ENCODE results near the genes TMEM33, BEND4 and ATP8A1.

DNA sequence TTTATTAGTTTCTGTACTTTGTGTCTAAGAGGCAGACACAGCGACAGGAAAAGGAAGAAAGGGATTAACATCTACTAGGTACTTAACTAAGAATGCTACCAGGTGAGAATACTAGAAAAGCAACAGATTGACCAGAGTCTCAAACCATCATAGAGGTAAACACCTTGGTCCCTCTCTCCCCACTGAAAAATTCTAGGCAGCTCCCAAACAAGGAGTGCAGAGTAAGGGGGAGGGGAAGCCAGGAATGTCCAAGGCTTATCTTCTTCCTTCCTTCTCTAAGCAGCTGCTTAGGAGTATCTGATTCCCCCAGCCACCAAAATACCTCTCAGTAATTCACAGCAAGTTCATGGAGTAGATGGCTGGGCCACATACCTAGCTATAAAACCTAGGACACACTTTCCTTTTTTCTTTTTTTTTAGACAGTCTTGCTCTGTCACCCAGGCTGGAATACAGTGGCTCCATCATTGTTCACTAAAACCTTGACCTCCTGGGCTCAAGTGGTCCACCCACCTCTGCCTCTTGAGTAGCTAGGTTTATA is 80.7 kb downstream of the APBB2 start:
- PRO-cap, 6 experiments = no peak in any of the 6 experiments
- RAMPAGE, long total RNA, 2 experiments = no peak in any of the 2 experiments
- RRBS = no CpG with 5 or more reads among the region's 1 CpG

DNA sequence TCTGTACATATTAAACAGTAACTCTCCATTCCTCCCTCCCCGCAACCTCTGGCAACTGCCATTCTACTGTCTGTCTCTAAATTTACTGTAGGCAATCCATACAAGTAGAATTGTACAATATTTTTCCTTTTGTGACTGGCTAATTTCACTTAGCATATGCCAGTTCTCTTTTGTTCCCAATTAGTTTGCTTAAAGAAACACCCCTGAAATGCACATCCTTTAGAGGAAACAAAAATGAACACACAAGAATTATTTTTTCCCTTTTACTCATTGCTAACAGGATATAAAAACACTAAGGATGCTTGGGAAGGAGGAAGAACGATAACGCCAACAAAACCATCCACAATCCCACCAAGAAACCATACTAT is 12.2 kb downstream of the APBB2 start:
- PRO-cap, 6 experiments = no peak in any of the 6 experiments
- RAMPAGE, long total RNA, 2 experiments = no peak in any of the 2 experiments
- RRBS = no CpG with 5 or more reads among the region's 3 CpGs

DNA sequence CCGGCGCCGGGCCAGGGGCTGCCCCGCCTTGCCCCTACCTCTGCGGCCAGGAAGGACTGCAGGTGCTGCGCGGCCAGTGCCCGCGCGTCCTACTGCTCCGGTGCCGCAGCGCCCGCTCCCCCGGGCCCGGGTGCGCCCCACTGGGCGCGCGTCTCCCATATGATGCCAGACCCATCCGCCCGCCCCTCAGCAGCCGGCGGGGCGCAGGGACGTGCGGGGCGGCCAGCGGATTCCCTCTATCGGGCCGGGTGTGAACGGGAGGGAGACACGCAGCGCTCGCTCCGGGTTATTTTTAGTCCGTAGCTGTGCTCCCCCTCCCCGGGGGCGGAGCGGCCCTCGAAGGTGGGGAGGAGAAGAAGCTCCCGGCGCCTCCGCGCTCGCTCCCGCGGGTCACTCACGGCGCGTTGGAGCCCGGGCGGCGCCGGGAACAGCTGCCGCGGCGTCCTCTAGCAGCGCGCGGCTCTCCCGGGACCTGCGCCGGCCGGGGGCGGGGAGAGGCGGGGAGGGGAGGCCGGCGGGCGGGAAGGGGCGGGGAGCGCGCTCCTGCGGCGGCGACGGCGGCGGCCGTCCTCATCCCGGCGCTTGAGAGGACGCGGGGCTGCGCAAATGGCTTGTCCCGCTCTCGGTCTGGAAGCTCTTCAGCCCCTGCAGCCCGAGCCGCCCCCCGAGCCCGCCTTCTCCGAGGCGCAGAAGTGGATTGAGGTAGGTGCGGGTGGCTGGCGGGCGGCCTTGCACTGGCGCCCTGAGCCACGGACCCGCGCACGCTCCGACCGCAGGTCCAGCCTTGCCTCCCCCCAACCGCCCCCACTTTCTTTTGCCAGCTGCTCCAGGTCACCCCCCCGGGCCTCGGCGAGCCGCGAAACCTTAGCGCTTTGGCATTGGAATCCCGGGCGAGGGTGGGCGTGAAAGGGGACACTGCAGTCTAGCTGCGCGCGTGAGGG is 103.8 kb downstream of the UCHL1 start:
- PRO-cap, 6 experiments = peak in 6 of 6 experiments; most common plus-strand start position 573 of the sequence (in 6); most common minus-strand start position 448 of the sequence (in 4)
- RAMPAGE, long total RNA, 2 experiments = start-site peak on the plus strand in 2 of 2 experiments, centred at positions 548 to 559 of the sequence, 583 to 3,620 reads per replicate
- RRBS = 2% methylated on average over 73 of the region's 116 CpGs

- PRO-cap, 6 experiments = peak in 2 of 6 experiments; most common plus-strand start chr4:41427557 (in 1); most common minus-strand start chr4:41427538 (in 2)
- RAMPAGE, long total RNA, 2 experiments = no peak in any of the 2 experiments
- RRBS = no CpG with 5 or more reads among the region's 7 CpGs
These were observed 110.5 kb upstream of the LIMCH1 start for GRCh38 chr4:41427278-41428075.

GRCh38 chr4:41435617-41436030 is 102.3 kb upstream of the LIMCH1 start:
- PRO-cap, 6 experiments = no peak in any of the 6 experiments
- RAMPAGE, long total RNA, 2 experiments = no peak in any of the 2 experiments
- RRBS = no CpG with 5 or more reads among the region's 2 CpGs

GRCh38 chr4:41882398-41882867 is 52.8 kb upstream of the TMEM33 start:
- PRO-cap, 6 experiments = no peak in any of the 6 experiments
- RAMPAGE, long total RNA, 2 experiments = no peak in any of the 2 experiments
- RRBS = 5% methylated on average over 12 of the region's 25 CpGs

DNA sequence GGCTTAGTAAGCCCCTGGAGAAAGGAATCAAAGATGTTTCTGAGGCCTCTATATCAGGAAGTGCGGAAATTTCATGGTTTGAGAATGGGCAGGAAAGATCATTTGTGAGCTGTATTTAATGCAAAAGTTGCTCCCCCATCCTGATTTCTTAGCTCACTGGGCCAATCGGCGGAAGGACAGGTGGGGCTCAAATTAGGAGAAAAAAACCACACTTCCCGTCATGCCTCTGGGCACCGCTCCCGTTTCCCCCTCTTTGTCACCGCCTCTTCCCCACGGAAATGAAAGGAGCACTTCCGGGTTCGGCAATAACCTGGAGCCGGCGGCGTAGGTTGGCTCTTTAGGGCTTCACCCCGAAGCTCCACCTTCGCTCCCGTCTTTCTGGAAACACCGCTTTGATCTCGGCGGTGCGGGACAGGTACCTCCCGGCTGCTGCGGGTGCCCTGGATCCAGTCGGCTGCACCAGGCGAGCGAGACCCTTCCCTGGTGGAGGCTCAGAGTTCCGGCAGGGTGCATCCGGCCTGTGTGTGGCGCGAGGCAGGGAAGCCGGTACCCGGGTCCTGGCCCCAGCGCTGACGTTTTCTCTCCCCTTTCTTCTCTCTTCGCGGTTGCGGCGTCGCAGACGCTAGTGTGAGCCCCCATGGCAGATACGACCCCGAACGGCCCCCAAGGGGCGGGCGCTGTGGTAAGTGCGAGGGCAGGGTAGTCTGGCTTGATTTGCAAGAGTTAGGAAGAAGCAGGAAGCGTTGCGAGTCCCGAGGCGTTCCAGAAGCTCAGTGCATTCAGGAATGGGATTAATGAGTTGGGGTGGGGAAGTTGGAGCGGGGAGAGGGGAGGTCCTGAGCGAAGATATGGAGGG is at the start of gene TMEM33:
TSS of gene TMEM33 (plus strand) at position 582 of the 856 bp plus-strand sequence.
- PRO-cap, 6 experiments = peak in 6 of 6 experiments; most common plus-strand start position 290 of the sequence (in 4); most common minus-strand start position 147 of the sequence (in 1)
- RAMPAGE, long total RNA, 2 experiments = start-site peak on the plus strand in 1 of 2 experiments, centred at position 313 of the sequence, 274 reads per replicate
- RRBS = 1% methylated on average over 12 of the region's 51 CpGs

DNA sequence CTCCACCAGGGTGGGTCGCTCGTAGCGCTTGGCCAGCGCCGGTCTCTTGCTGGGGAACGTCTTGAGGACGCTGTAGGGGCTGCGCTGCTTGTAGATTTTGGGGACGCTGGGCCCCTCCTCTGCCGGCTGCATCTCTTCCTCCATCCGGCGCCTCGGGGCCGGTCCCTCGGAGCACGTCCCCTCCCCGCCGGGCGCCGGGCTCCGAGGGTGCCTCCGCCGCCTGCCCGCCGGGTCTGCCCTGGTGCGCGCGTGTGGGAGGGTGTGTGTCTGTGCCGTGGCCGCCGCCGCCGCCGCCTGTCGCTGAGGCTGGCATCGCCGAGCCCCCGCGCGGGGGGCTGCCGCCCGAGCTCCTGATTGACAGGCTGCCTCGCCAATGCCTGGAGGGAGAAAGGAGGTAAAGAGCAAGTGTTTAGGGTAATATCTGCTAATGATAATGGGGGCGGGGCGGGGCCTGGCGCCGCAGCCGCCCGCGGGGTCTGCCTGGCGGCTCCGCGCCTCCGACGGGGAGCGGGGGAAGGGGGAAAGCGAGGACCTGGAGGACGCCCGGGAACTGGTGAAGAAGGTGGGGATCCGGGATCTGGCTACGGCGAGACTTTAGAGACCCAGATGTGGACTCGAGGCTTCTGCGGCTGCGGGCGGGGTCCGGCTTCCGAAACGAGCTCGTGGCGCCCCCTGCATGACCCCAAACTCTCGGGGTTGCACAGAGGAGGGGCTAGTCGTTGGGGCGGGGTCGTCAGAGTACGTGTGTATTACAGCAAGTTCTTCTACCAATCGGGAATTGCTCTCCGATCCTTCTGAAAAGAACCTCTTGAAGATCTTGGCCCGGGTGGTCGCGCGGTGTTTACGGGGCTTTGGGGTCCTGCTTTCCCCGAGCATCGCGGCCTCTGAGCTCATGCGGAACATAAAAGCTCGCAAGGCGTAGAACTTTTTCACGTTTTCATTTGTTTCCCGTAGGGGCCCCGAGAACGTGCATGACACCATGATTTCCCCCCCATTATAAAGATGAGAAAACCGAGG is at the start of gene BEND4:
TSS of gene BEND4 (minus strand) at position 656 of the 1,017 bp plus-strand sequence.
- PRO-cap, 6 experiments = no peak in any of the 6 experiments
- RAMPAGE, long total RNA, 2 experiments = no peak in any of the 2 experiments
- RRBS = 2% methylated on average over 16 of the region's 94 CpGs

- PRO-cap, 6 experiments = peak in 6 of 6 experiments; most common plus-strand start chr4:42657527 (in 6); most common minus-strand start chr4:42657093 (in 6)
- RAMPAGE, long total RNA, 2 experiments = no peak in any of the 2 experiments
- RRBS = under 1% methylated on average over 24 of the region's 100 CpGs
These were observed at the start of gene ATP8A1 for GRCh38 chr4:42656758-42658029. Gene ATP8A1 (minus strand): TSS chr4:42657105.

DNA sequence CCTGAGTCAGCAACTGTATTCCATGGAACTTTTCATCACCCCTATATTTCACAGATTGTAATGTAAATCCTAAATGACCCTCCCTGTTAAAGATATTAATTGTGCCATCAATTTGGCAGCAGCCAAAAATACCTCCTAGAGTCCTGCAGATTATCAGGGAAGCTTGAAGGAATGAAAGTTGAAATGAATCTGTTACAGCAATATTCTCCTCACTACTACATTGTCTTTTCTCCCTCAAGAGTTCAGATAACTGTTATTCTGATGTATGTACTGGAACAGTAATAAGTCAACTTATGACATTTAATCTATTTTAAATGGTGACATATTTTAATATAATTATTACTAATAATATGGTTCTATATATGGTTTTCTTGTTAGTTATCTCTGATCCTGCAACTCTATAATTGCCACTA is 16.7 kb downstream of the GABRA2 start:
- PRO-cap, 6 experiments = no peak in any of the 6 experiments
- RAMPAGE, long total RNA, 2 experiments = no peak in any of the 2 experiments

GRCh38 chr4:47704521-47704790 is 133.4 kb downstream of the CORIN start:
- PRO-cap, 6 experiments = peak in 1 of 6 experiments; most common minus-strand start chr4:47704667 (in 1)
- RAMPAGE, long total RNA, 2 experiments = no peak in any of the 2 experiments
- RRBS = no CpG with 5 or more reads among the region's 5 CpGs

DNA sequence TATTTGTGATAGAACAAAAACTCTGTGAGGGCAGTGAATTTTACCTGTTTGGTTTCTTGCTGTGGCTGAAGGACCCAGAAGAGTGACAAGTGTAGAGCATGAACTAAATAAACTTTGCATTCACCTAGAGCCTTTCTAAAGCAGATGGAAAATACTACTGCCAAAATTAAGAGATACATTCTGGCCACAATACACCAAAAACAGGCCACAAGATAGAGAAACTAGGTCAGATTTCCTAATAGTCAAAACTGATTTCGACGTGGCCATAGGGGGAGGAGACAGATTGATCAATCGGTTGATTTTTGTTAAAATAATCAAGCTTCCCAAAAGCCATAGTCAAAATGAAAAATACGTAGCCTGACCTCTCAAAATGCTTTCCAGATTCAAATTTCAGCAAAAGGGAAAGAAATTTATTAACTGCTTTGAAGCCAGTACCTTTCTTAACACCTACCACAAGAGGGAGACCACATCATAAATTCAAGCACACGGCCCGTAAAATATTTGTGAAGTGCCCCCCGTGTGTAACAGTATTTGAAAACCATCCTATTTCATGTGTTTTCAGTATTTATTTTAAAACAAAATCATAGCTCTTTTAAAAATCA is 132.4 kb downstream of the CORIN start:
- PRO-cap, 6 experiments = no peak in any of the 6 experiments
- RAMPAGE, long total RNA, 2 experiments = no peak in any of the 2 experiments
- RRBS = no CpG with 5 or more reads among the region's 7 CpGs

- PRO-cap, 6 experiments = no peak in any of the 6 experiments
- RAMPAGE, long total RNA, 2 experiments = no peak in any of the 2 experiments
- RRBS = no CpG with 5 or more reads among the region's 4 CpGs
These were observed 1.2 kb upstream of the CORIN start for GRCh38 chr4:47839059-47839457.

DNA sequence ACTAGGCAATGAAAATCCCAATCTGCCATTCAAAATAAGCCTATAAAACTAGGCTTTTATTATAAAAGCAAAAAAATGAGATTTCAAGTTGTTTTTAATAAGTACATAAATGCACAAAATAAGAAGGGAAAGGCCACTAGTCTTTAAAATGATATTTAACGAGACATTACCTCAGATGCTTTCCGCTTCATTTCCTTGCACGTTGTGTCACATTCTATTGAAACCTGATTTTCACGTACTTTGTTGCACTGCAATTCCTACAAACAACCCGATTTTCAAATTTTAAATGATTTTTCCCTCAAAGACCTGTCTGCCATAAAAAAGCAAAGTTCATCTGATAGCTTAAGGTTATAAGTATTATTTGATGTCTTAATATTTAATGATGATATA is 13.8 kb upstream of the CORIN start:
- PRO-cap, 6 experiments = no peak in any of the 6 experiments
- RAMPAGE, long total RNA, 2 experiments = no peak in any of the 2 experiments
- RRBS = no CpG with 5 or more reads among the region's 5 CpGs

- PRO-cap, 6 experiments = no peak in any of the 6 experiments
- RAMPAGE, long total RNA, 2 experiments = no peak in any of the 2 experiments
- RRBS = no CpG with 5 or more reads among the region's 2 CpGs
These were observed 31.4 kb downstream of the NIPAL1 start for GRCh38 chr4:48047815-48048488.

DNA sequence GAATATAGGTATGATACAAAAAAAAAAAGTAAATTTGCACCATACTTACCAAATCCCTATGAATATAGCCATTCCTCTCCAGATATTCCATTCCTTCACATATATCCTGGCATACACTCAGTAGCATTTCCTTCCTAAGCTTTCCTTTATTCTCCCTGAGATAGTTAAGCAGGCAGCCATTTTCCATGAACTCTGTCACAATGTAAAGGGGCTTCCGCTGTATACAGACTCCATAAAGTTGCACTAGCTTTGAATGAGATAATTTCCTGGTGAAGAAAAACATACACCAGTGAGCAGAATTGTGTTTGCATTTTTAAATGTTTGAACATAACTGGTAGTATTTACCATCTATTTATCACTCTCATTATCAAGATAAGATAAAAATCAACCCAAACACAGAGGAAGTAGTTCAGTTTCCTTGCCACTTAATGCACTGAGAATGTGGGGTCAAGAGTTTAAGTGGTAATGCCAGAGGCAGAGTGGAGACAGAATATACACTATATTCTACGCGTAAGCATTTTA is 54.1 kb downstream of the TXK start:
- PRO-cap, 6 experiments = no peak in any of the 6 experiments
- RAMPAGE, long total RNA, 2 experiments = no peak in any of the 2 experiments
- RRBS = no CpG with 5 or more reads among the region's 3 CpGs

- PRO-cap, 6 experiments = no peak in any of the 6 experiments
- RAMPAGE, long total RNA, 2 experiments = no peak in any of the 2 experiments
- RRBS = no CpG with 5 or more reads among the region's 3 CpGs
These were observed 59.5 kb upstream of the TXK start for GRCh38 chr4:48193473-48194008.

DNA sequence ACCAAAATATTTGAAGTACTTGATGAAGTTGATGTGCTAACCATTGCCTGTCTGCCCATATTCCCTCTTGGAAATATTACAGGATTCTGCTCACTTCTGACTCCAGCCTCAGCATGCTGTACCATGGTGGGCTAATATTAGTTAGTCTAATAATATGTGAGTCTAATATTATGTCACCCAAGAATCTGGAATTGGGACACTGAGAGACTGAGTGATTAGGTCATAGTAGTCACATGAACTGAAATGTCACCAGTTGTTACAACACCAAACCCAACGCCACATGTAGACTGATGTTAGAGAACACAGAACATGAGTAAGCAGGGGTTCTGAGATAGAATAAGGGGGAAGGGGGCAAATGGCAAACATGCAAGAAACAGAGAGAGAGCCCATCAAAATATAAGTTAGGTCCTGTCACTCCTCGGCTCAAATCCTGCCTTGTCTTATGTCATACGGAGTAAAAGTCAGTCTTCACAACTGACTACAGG is 9.7 kb upstream of the SLAIN2 start:
- PRO-cap, 6 experiments = no peak in any of the 6 experiments
- RAMPAGE, long total RNA, 2 experiments = no peak in any of the 2 experiments
- RRBS = no CpG with 5 or more reads among the region's 3 CpGs

GRCh38 chr4:48491191-48491991 is 1.3 kb downstream of the ZAR1 start:
- PRO-cap, 6 experiments = no peak in any of the 6 experiments
- RAMPAGE, long total RNA, 2 experiments = no peak in any of the 2 experiments
- RRBS = 6% methylated on average over 11 of the region's 45 CpGs

DNA sequence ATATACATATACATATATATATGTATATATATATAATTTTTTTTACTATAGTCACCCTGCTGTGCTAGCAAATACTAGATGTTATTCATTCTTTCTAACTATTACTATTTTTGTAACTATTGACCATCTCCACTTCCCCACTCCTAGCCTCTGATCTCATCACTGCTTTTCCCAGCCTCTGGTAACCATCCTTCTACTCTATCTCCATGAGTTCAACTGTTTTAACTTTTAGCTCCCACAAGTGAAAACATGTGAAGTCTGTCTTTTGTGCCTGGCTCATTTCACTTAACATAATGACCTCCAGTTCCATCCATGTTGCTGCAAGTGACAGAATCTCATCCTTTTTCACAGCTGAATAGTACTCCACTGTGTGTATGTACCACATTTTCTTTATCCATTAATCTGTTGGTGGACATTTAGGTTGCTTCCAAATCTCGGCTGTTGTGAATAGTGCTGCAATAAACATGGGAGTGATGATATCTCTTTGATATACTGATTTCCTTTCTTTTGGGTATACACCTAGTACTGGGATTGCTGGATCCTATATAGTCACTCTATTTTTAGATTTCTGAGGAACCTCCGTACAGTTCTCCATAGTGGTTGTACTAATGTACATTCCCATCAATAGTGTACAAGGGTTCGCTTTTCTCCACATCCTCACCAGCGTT is 109.5 kb downstream of the FRYL start:
- PRO-cap, 6 experiments = no peak in any of the 6 experiments
- RAMPAGE, long total RNA, 2 experiments = no peak in any of the 2 experiments
- RRBS = no CpG with 5 or more reads among the region's 4 CpGs

Measured in heart left ventricle (tissue), 7 donors.